K562 (cell line): ENCODE data around the genes TNFRSF1B, VPS13D, PRAMEF14 and LRRC38.

DNA sequence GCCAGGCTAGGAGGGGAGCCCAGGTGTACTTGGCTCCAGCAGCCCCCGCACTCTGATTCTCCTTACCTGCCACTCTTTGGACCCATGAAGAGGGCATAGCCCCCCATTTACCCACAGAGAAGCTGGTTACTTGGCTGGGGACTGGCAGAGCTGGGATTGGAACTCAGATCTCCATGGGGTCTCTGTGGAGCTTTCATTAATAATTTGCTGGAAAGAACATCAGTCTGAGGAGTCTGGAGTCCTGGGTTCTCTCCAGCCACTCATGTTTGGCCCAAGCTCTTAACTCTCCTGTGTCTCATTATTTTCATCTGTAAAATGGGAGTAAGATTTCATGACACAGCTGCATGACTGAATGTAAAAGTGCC lies 8.9 kb upstream of the MIIP start:
- RAMPAGE, long total RNA, result no peak
- RRBS, result no CpG with 5 or more reads among the region's 1 CpG
PRO-cap:
- standard, result no peak
- CoPRO, capped RNA only, 2 experiments, result no peak in any of the 2 experiments
- CoPRO, capped and uncapped RNA, 2 experiments, result no peak in any of the 2 experiments
- CoPRO, uncapped RNA only, 2 experiments, result peak in 1 of 2 experiments; most common plus-strand start position 199 of the sequence (in 1)
CAGE:
- cytosol, long polyA plus RNA, result no peak
- long polyA plus RNA, result no peak
- nucleolus, long total RNA, result no peak
- nucleus, long polyA plus RNA, result no peak

DNA sequence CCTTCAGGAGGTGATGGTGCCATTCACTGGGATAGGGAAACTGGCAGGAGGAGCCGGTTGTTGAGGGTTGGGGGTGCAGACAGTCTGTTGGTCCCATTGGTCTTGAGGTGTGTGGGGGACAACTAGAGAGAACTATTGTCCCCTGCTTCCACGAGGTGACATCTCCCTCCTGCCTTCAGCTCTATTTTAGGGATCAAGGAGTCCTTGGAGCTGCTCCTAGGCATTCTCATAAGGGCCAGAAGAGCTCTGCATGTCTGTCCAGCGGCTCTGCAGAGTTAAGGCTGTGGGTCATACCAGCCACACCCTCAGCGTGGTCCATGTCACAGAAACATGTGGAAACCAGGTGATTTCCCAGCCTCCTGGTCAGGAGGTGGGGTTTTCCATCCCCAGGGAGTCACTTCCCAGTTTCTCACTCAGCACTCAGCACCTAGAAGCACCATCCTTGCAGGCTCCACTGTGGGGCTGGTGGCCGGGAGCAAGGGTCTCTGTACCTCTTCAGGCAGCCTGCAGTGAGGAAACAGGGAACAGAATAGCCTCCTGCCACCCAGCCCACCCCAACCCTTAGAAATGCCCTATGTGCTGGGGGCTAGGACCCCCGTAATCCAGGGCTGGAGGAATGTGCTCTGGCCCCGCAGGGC lies 1.5 kb upstream of the TNFRSF1B start:
- RAMPAGE, long total RNA, result no peak
- RRBS, result no CpG with 5 or more reads among the region's 7 CpGs
PRO-cap:
- standard, result no peak
- CoPRO, capped RNA only, 2 experiments, result no peak in any of the 2 experiments
- CoPRO, capped and uncapped RNA, 2 experiments, result no peak in any of the 2 experiments
- CoPRO, uncapped RNA only, 2 experiments, result no peak in any of the 2 experiments
CAGE:
- cytosol, long polyA plus RNA, result no peak
- long polyA plus RNA, result no peak
- nucleolus, long total RNA, result no peak
- nucleus, long polyA plus RNA, result no peak

DNA sequence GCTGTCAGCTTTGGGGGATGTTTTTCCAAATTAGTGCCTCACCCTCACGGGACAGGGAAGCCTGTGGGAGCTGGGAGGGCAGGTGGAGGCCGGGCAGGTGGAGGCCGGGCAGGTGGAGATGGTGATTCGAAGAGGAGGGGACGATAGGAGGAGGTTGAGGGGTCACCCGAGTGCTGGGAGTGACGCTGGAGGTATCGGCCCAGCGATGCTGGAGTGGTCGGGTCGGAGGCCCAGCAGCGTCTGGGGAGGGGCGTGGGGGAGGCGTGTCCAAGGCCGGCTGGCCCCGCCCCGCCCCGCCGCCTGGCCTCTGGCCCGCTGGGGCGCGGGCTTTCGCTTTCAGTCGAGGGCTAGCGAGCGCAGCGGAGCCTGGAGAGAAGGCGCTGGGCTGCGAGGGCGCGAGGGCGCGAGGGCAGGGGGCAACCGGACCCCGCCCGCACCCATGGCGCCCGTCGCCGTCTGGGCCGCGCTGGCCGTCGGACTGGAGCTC lies at the start of gene TNFRSF1B:
Gene TNFRSF1B (plus strand): TSS at position 339 of the 487 bp plus-strand sequence.
- RAMPAGE, long total RNA, result no peak
- RRBS, result 3% methylated on average over 6 of the region's 44 CpGs
PRO-cap:
- standard, result unidirectional peak, plus-strand start at position 339 of the sequence
- CoPRO, capped RNA only, 2 experiments, result peak in 2 of 2 experiments; most common plus-strand start position 333 of the sequence (in 1); most common minus-strand start position 242 of the sequence (in 1)
- CoPRO, capped and uncapped RNA, 2 experiments, result peak in 2 of 2 experiments; most common plus-strand start position 339 of the sequence (in 2); most common minus-strand start position 148 of the sequence (in 1)
- CoPRO, uncapped RNA only, 2 experiments, result peak in 2 of 2 experiments; most common plus-strand start position 339 of the sequence (in 1); most common minus-strand start position 61 of the sequence (in 1)
CAGE:
- cytosol, long polyA plus RNA, result start-site peak on the plus strand centred at position 352 of the sequence, 41 bp wide, 39 and 153 reads in 2 replicates
- long polyA plus RNA, result start-site peak on the plus strand centred at position 350 of the sequence, 25 bp wide, 101 and 106 reads in 2 replicates
- nucleolus, long total RNA, result no peak
- nucleus, long polyA plus RNA, result no peak

GRCh38 chr1:12183889-12184881 lies 17.4 kb downstream of the TNFRSF1B start:
- RAMPAGE, long total RNA, result no peak
- RRBS, result no CpG with 5 or more reads among the region's 18 CpGs
PRO-cap:
- standard, result no peak
- CoPRO, capped RNA only, 2 experiments, result no peak in any of the 2 experiments
- CoPRO, capped and uncapped RNA, 2 experiments, result no peak in any of the 2 experiments
- CoPRO, uncapped RNA only, 2 experiments, result no peak in any of the 2 experiments
CAGE:
- cytosol, long polyA plus RNA, result no peak
- long polyA plus RNA, result no peak
- nucleolus, long total RNA, result no peak
- nucleus, long polyA plus RNA, result no peak

DNA sequence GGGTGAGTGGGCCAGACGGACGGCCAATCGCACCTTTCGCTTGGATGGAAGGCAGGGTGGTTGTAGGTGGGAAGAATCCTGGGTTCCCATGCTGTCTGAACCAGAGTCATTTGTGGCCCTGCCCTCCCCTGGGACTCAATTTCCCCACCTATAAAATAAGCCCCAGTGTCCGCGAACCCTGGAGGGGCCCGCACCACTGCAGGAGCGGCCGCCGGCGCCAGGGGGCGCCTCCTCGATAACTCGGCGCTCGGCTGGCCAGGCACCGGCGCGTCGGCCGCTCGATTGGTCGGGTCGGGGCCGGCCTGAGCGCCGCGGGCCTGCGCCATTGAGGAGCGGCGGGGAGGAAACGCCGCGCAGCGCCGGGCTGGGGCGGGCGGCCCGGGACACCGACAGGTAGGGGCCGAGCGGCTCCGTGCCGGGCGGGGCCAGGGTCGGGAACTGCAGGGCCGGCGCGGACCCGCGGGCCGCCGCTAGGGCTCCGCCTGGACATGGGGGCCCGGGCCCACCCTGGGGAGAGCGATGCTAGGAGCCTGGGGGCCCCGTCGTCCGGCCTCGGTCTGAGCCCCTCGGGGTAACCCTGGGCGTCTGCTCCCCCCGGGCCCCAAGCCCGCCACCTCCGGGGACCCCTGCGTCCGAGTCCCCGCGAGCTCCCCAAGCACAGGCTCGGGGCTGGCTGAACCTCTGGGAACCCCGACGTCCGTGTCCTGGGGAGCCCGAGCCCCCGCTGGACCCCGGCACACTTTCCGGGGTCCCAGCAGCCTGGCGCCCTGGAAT lies at the start of gene VPS13D:
Gene VPS13D (plus strand): TSS at position 303 of the 774 bp plus-strand sequence.
- RAMPAGE, long total RNA, result start-site peak on the plus strand centred at position 339 of the sequence, 70 bp wide, 560 and 587 reads in 2 replicates
- RRBS, result 2% methylated on average over 44 of the region's 78 CpGs
PRO-cap:
- standard, result bidirectional peak, plus-strand start at position 325 of the sequence, minus-strand start at position 206 of the sequence
- CoPRO, capped RNA only, 2 experiments, result peak in 2 of 2 experiments; most common plus-strand start position 305 of the sequence (in 1); most common minus-strand start position 206 of the sequence (in 2)
- CoPRO, capped and uncapped RNA, 2 experiments, result peak in 2 of 2 experiments; most common plus-strand start position 325 of the sequence (in 2); most common minus-strand start position 194 of the sequence (in 1)
- CoPRO, uncapped RNA only, 2 experiments, result no peak in any of the 2 experiments
CAGE:
- cytosol, long polyA plus RNA, result start-site peak on the plus strand centred at position 333 of the sequence, 88 bp wide, 153 and 119 reads in 2 replicates
- long polyA plus RNA, result no peak
- nucleolus, long total RNA, result no peak
- nucleus, long polyA plus RNA, result start-site peak on the plus strand centred at position 341 of the sequence, 82 bp wide, 245 and 224 reads in 2 replicates

DNA sequence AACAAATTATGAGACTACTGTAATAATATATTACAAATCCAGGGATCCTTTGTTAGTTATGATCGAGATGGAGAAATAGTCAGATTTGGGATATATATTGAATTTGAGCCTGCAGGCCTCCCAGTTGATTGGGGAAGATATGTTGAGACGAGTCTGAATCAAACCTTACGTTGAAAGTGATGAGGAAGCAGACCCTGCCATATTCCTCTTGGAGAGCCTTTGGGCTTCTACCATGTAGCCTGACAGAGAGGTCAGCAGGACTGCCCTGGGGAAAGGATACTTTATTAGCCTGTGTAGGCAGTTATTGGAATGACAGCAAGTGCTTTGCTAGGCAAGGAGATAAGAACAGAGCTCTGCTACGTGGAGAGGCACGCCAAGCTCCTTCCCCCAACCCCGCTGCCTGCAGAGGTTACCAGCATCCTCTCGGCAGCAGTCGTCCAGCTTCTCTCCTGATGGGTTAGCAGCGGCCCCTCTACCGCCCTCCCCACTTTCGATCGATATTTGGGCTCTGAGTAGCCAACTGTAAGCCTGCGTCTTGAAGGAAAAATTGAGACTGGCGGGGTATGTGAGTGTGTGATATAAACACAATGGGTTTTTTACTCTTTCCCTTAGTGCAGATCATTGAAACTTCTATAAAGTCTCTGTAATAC lies 122.4 kb downstream of the DHRS3 start:
- RAMPAGE, long total RNA, result no peak
- RRBS, result no CpG with 5 or more reads among the region's 14 CpGs
PRO-cap:
- standard, result bidirectional peak, plus-strand start at position 432 of the sequence, minus-strand start at position 448 of the sequence
- CoPRO, capped RNA only, 2 experiments, result peak in 2 of 2 experiments; most common plus-strand start position 405 of the sequence (in 1); most common minus-strand start position 162 of the sequence (in 1)
- CoPRO, capped and uncapped RNA, 2 experiments, result no peak in any of the 2 experiments
- CoPRO, uncapped RNA only, 2 experiments, result peak in 1 of 2 experiments; most common plus-strand start position 500 of the sequence (in 1); most common minus-strand start position 267 of the sequence (in 1)
CAGE:
- cytosol, long polyA plus RNA, result no peak
- long polyA plus RNA, result no peak
- nucleolus, long total RNA, result no peak
- nucleus, long polyA plus RNA, result no peak

- RAMPAGE, long total RNA, result no peak
- RRBS, result no CpG with 5 or more reads among the region's 7 CpGs
PRO-cap:
- standard, result bidirectional peak, plus-strand start at chr1:12529647, minus-strand start at chr1:12529493
- CoPRO, capped RNA only, 2 experiments, result peak in 2 of 2 experiments; most common plus-strand start chr1:12529644 (in 2); most common minus-strand start chr1:12529493 (in 2)
- CoPRO, capped and uncapped RNA, 2 experiments, result peak in 1 of 2 experiments; most common plus-strand start chr1:12529679 (in 1); most common minus-strand start chr1:12529493 (in 1)
- CoPRO, uncapped RNA only, 2 experiments, result no peak in any of the 2 experiments
CAGE:
- cytosol, long polyA plus RNA, result no peak
- long polyA plus RNA, result no peak
- nucleolus, long total RNA, result no peak
- nucleus, long polyA plus RNA, result no peak
These were observed 88.7 kb downstream of the DHRS3 start for GRCh38 chr1:12529180-12529922.

DNA sequence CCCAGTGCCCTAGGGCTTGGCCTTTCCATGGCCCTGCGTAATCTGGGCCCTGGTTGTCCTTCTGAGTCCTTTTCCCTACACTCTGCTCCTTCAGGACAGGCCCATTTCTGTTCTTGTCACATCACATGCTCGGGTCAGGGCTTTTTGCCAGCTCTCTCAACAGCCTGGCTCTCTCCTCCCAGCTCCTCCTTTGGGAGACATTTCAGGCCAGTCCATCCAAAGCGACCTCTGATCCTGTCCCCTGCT lies 45.0 kb downstream of the DHRS3 start:
- RAMPAGE, long total RNA, result no peak
- RRBS, result no CpG with 5 or more reads among the region's 3 CpGs
PRO-cap:
- standard, result no peak
- CoPRO, capped RNA only, 2 experiments, result no peak in any of the 2 experiments
- CoPRO, capped and uncapped RNA, 2 experiments, result no peak in any of the 2 experiments
- CoPRO, uncapped RNA only, 2 experiments, result no peak in any of the 2 experiments
CAGE:
- cytosol, long polyA plus RNA, result no peak
- long polyA plus RNA, result no peak
- nucleolus, long total RNA, result no peak
- nucleus, long polyA plus RNA, result no peak

- RAMPAGE, long total RNA, result no peak
- RRBS, result no CpG with 5 or more reads among the region's 7 CpGs
PRO-cap:
- standard, result no peak
- CoPRO, capped RNA only, 2 experiments, result no peak in any of the 2 experiments
- CoPRO, capped and uncapped RNA, 2 experiments, result no peak in any of the 2 experiments
- CoPRO, uncapped RNA only, 2 experiments, result no peak in any of the 2 experiments
CAGE:
- cytosol, long polyA plus RNA, result no peak
- long polyA plus RNA, result no peak
- nucleolus, long total RNA, result no peak
- nucleus, long polyA plus RNA, result no peak
These were observed at the start of gene PRAMEF14 for GRCh38 chr1:13346849-13347372. PRAMEF14 (minus strand) TSS chr1:13347134.

- RAMPAGE, long total RNA, result no peak
- RRBS, result 4% methylated on average over 44 of the region's 76 CpGs
PRO-cap:
- standard, result no peak
- CoPRO, capped RNA only, 2 experiments, result no peak in any of the 2 experiments
- CoPRO, capped and uncapped RNA, 2 experiments, result no peak in any of the 2 experiments
- CoPRO, uncapped RNA only, 2 experiments, result no peak in any of the 2 experiments
CAGE:
- cytosol, long polyA plus RNA, result no peak
- long polyA plus RNA, result no peak
- nucleolus, long total RNA, result no peak
- nucleus, long polyA plus RNA, result no peak
These were observed at the start of gene LRRC38 for GRCh38 chr1:13513558-13514280. LRRC38 (minus strand) TSS chr1:13514003.

DNA sequence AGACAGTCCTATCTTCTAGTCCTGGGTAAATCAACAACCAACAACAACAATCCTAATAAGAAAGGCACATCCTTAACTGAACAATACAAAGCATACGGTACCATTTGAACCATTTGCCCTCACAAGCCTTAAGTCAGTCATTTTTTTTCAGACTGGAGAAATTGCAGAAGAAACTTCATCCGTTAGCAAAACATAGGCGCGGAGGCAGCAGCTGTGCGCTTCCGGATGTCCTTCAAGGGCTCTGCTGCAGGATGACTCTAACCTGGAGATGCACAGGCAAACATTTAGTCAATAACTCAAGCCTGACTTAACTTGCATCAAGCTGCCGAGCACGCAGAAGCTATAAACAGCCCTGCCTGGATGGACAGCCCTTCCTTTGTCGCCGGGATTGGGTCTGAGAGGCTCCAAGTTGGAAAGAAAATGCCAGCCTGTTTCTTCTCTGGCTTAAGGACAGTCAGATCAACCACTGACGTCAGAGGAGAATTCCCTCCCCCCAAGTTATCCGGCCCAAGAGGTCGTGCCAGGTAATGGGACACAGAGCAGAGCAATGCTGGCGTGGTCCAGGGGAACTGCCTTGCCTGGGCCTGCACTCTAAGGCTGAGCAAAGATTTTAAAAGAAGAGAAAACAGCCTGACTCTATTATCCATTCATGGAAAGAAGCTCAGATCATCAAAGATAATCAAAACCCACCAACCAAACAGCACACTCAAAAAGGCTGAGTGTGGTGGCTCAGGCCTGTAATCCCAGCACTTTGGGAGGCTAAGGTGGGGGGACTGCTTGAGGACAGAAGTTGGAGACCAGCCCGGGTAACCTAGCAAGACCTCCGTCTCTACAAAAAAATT lies 27.1 kb upstream of the LRRC38 start:
- RAMPAGE, long total RNA, result no peak
- RRBS, result no CpG with 5 or more reads among the region's 16 CpGs
PRO-cap:
- standard, result no peak
- CoPRO, capped RNA only, 2 experiments, result no peak in any of the 2 experiments
- CoPRO, capped and uncapped RNA, 2 experiments, result no peak in any of the 2 experiments
- CoPRO, uncapped RNA only, 2 experiments, result no peak in any of the 2 experiments
CAGE:
- cytosol, long polyA plus RNA, result no peak
- long polyA plus RNA, result no peak
- nucleolus, long total RNA, result no peak
- nucleus, long polyA plus RNA, result no peak

- RAMPAGE, long total RNA, result no peak
- RRBS, result no CpG with 5 or more reads among the region's 10 CpGs
PRO-cap:
- standard, result no peak
- CoPRO, capped RNA only, 2 experiments, result no peak in any of the 2 experiments
- CoPRO, capped and uncapped RNA, 2 experiments, result no peak in any of the 2 experiments
- CoPRO, uncapped RNA only, 2 experiments, result no peak in any of the 2 experiments
CAGE:
- cytosol, long polyA plus RNA, result no peak
- long polyA plus RNA, result no peak
- nucleolus, long total RNA, result no peak
- nucleus, long polyA plus RNA, result no peak
These were observed 2.3 kb downstream of the PDPN start for GRCh38 chr1:13585896-13586456.

DNA sequence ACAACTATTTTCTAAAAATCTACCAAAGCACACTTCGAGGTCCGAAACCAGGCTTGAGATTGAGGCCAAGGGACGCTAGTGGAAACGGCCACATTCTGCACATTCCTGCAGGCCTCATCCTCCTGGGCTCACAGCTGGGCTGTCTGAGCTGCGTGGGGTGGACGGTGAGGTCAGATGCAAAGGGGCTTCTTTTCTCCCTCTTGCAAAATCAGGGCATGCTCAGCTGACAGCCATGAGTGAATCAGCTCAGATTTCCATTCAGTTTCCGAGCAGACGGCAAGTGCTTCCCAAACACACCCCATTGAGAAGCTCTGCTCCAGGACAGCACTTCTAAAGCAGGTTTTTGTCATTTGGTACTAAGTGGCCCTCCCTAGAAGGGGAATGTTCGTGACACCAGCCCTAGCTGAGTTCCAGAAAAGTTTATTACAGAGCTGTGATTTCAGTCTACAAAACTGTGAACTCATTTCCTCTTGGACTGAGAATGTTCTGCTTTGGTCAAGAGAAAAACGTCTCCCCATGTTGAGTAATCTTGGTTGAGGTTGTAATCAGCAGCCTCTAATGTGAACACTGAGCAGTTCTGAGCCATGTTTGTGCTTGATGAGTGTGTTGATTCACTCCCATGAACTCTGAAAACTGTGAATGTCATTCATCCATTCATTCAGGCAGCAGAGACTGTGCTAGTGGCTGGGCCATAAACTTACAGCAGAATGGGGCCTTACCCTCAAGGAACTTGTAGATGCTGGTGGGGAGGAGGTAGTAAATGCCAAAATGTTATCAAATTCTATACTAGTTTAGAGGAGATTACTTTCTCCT lies 10.1 kb downstream of the PDPN start:
- RAMPAGE, long total RNA, result no peak
- RRBS, result no CpG with 5 or more reads among the region's 10 CpGs
PRO-cap:
- standard, result no peak
- CoPRO, capped RNA only, 2 experiments, result no peak in any of the 2 experiments
- CoPRO, capped and uncapped RNA, 2 experiments, result no peak in any of the 2 experiments
- CoPRO, uncapped RNA only, 2 experiments, result no peak in any of the 2 experiments
CAGE:
- cytosol, long polyA plus RNA, result no peak
- long polyA plus RNA, result no peak
- nucleolus, long total RNA, result no peak
- nucleus, long polyA plus RNA, result no peak

DNA sequence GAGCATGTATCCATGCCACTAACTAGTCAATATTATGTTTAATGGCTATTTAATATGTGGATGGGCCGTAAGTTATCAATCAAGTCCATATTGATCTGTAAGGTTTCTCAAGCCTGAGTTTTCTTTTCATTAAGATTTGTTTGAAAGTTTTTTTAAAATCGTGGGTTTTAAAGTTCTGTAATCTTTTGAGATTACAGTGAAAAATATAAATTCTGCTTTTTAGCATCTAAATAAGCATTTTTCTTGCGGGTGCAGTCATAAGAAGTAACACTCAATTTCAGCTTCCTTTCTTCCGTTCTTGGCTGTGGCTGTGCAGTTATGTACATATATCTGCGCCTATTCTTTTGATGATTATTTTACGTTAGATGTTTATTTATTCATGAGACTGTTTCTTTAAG lies 2.3 kb downstream of the PRDM2 start:
- RAMPAGE, long total RNA, result no peak
- RRBS, result no CpG with 5 or more reads among the region's 6 CpGs
PRO-cap:
- standard, result no peak
- CoPRO, capped RNA only, 2 experiments, result no peak in any of the 2 experiments
- CoPRO, capped and uncapped RNA, 2 experiments, result no peak in any of the 2 experiments
- CoPRO, uncapped RNA only, 2 experiments, result no peak in any of the 2 experiments
CAGE:
- cytosol, long polyA plus RNA, result no peak
- long polyA plus RNA, result no peak
- nucleolus, long total RNA, result no peak
- nucleus, long polyA plus RNA, result no peak

- RAMPAGE, long total RNA, result no peak
- RRBS, result no CpG with 5 or more reads among the region's 12 CpGs
PRO-cap:
- standard, result bidirectional peak, plus-strand start at chr1:13731148, minus-strand start at chr1:13731034
- CoPRO, capped RNA only, 2 experiments, result no peak in any of the 2 experiments
- CoPRO, capped and uncapped RNA, 2 experiments, result no peak in any of the 2 experiments
- CoPRO, uncapped RNA only, 2 experiments, result no peak in any of the 2 experiments
CAGE:
- cytosol, long polyA plus RNA, result no peak
- long polyA plus RNA, result no peak
- nucleolus, long total RNA, result no peak
- nucleus, long polyA plus RNA, result no peak
These were observed 30.9 kb downstream of the PRDM2 start for GRCh38 chr1:13730701-13731528.

GRCh38 chr1:13789738-13790965 lies 90.2 kb downstream of the PRDM2 start:
- RAMPAGE, long total RNA, result no peak
- RRBS, result no CpG with 5 or more reads among the region's 21 CpGs
PRO-cap:
- standard, result no peak
- CoPRO, capped RNA only, 2 experiments, result no peak in any of the 2 experiments
- CoPRO, capped and uncapped RNA, 2 experiments, result no peak in any of the 2 experiments
- CoPRO, uncapped RNA only, 2 experiments, result peak in 2 of 2 experiments; most common plus-strand start chr1:13789738 (in 1)
CAGE:
- cytosol, long polyA plus RNA, result no peak
- long polyA plus RNA, result no peak
- nucleolus, long total RNA, result no peak
- nucleus, long polyA plus RNA, result no peak

- RAMPAGE, long total RNA, result no peak
- RRBS, result no CpG with 5 or more reads among the region's 4 CpGs
PRO-cap:
- standard, result no peak
- CoPRO, capped RNA only, 2 experiments, result no peak in any of the 2 experiments
- CoPRO, capped and uncapped RNA, 2 experiments, result no peak in any of the 2 experiments
- CoPRO, uncapped RNA only, 2 experiments, result no peak in any of the 2 experiments
CAGE:
- cytosol, long polyA plus RNA, result no peak
- long polyA plus RNA, result no peak
- nucleolus, long total RNA, result no peak
- nucleus, long polyA plus RNA, result no peak
These were observed 44.6 kb upstream of the KAZN start for GRCh38 chr1:14553972-14554282.

DNA sequence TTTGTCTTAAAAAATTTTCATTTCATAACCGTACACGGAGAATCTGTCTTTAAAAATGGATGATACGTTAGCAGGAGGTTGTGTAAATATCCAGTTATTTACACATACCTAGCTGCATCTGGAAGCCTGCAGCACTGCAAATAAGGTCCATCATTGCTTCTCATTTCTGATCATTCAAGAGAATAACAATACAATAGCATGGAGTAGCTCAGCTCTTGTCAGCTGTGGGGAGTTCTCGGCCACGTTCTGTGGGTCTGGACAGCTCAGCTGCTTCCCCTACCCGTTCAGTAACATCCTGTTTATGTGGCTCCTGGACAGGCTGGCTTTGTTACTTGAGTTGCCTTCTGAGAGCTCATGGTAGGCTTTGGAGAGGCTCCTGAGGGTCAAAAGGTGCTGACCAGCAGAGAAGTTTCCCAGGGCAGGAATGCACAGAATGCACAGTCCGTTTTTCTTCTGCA lies 35.9 kb downstream of the KAZN start:
- RAMPAGE, long total RNA, result no peak
- RRBS, result no CpG with 5 or more reads among the region's 7 CpGs
PRO-cap:
- standard, result no peak
- CoPRO, capped RNA only, 2 experiments, result no peak in any of the 2 experiments
- CoPRO, capped and uncapped RNA, 2 experiments, result no peak in any of the 2 experiments
- CoPRO, uncapped RNA only, 2 experiments, result no peak in any of the 2 experiments
CAGE:
- cytosol, long polyA plus RNA, result no peak
- long polyA plus RNA, result no peak
- nucleolus, long total RNA, result no peak
- nucleus, long polyA plus RNA, result no peak